Esophagus muscularis mucosa (tissue), 4 donors: Measurements from ENCODE around the gene UPP1.

- PRO-cap, result no peak
- RAMPAGE, long total RNA, 4 experiments, result no peak in any of the 4 experiments
These were observed 284.5 kb upstream of the IGFBP3 start for GRCh38 chr7:46205348-46206269.

DNA sequence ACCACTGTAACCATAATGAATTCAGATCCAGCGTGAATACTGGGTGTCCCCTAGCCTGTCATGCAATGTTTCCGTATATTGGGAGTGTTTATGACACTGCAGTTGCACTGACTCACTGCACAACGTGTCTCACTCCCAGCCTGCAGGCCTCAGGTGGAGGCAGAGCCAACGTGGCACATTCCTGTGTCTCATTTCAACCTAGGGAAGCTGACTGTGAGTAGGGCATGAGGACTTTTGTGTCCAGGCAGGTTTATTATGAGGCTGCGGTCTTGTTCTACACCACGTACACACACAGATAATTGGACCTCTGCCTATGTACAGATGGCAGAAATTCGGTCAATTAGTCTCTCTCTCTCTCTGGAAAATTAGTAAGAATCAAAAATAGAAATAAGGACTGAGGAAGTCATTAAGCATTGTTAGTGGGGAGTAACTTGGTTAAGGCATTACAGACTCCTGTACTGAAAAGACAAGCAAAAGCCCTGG is 299.1 kb upstream of the IGFBP3 start:
- PRO-cap, result no peak
- RAMPAGE, long total RNA, 4 experiments, result no peak in any of the 4 experiments

DNA sequence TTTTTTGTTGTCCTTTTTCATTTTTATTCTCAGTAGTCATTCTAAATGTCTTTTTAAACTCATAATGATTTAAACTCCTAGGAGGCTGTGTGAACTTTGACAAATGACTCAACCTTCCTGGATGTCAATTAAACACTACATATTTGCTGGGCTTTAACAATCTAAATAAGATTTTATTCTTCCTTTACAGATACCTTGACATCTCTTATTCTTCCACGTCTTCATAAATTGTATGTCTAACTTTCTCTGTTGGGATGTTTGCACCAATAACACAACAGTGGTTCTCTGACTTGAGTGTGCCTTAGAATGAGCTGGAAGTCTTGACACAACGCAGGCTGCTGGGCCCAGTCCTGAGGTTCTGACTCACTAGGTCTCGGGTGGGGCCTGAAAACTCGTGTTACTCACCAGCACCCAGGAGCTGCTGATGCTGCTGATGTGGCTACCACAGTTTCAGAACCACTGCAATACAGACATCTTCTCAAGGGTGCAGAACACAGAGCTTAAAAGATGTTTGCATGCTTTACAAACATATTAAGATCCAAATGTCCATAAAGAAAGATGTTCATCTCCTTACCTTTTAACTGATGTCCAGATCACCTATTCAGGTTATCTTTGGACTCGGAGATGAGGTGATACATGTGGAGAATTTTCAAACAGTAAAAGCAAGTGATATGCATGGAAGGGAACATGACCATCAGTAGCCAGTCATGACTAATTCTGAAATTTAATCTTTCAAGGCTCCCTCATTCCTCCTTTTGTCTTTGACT is 565.8 kb upstream of the IGFBP3 start:
- PRO-cap, result no peak
- RAMPAGE, long total RNA, 4 experiments, result no peak in any of the 4 experiments

DNA sequence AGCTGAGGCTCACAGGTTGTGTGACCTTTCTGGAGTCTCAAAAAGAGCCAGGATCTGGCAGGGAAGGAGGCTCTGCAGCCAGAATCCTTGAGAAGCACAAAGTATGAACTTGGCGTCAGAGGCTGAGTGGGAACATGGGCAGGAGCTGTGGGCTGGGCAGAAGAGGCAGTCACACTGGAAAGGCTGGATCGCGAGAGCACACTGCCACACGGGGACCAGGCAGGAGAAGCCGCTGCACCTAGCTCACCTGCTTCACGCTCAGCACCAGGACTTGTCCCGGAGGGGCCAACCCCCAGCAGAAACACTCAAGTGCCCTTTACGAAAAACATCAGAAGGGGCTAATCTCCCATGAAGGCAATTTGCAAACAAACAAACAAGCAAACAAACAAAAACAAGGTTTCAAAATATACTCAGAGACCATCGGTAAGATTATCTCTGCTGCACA is 534.9 kb downstream of the TNS3 start:
- PRO-cap, result no peak
- RAMPAGE, long total RNA, 4 experiments, result no peak in any of the 4 experiments

DNA sequence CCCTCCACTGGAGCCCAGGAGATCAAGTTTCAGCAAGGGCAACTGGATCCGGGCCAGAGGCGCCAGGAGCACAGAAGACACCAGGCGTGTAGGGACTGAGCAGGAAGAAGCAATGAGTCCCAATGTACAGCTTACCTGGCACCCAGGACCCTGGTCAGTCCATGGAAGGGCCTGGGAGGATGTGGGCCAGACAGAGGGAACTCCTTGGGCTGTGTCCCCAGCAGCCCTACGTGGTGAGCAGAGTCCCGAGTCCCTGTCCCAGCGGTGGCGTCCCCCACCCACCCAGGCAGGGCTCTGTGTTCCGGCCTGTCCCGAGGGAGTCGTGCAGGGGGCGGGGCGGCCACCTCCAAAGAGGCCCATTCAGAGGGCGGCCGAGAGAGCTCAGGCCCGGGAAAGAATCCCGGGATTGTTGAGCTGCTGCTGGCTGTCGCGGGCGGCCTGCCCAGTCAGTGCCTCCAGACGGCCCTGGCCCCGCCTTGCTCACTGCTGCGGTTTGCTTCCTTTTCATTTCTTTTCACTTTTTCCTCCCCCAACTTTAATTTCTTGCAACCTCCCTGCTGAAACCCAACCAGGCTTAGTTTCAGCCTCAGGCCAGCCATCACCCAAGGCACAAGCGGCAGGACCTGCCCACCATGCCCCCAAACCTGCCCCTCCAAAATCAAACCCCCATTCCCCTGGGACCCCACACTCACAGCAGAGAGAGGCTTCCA is 253.9 kb downstream of the TNS3 start:
- PRO-cap, result bidirectional peak, plus-strand start at position 538 of the sequence, minus-strand start at position 269 of the sequence
- RAMPAGE, long total RNA, 4 experiments, result no peak in any of the 4 experiments

- PRO-cap, result no peak
- RAMPAGE, long total RNA, 4 experiments, result no peak in any of the 4 experiments
These were observed 253.1 kb downstream of the TNS3 start for GRCh38 chr7:47328765-47329290.

GRCh38 chr7:47452187-47452813 is 129.6 kb downstream of the TNS3 start:
- PRO-cap, result no peak
- RAMPAGE, long total RNA, 4 experiments, result no peak in any of the 4 experiments

GRCh38 chr7:47471828-47472316 is 110.0 kb downstream of the TNS3 start:
- PRO-cap, result no peak
- RAMPAGE, long total RNA, 4 experiments, result no peak in any of the 4 experiments

GRCh38 chr7:47513667-47514332 is 68.1 kb downstream of the TNS3 start:
- PRO-cap, result no peak
- RAMPAGE, long total RNA, 4 experiments, result no peak in any of the 4 experiments

GRCh38 chr7:47540285-47540780 is 41.6 kb downstream of the TNS3 start:
- PRO-cap, result no peak
- RAMPAGE, long total RNA, 4 experiments, result no peak in any of the 4 experiments

DNA sequence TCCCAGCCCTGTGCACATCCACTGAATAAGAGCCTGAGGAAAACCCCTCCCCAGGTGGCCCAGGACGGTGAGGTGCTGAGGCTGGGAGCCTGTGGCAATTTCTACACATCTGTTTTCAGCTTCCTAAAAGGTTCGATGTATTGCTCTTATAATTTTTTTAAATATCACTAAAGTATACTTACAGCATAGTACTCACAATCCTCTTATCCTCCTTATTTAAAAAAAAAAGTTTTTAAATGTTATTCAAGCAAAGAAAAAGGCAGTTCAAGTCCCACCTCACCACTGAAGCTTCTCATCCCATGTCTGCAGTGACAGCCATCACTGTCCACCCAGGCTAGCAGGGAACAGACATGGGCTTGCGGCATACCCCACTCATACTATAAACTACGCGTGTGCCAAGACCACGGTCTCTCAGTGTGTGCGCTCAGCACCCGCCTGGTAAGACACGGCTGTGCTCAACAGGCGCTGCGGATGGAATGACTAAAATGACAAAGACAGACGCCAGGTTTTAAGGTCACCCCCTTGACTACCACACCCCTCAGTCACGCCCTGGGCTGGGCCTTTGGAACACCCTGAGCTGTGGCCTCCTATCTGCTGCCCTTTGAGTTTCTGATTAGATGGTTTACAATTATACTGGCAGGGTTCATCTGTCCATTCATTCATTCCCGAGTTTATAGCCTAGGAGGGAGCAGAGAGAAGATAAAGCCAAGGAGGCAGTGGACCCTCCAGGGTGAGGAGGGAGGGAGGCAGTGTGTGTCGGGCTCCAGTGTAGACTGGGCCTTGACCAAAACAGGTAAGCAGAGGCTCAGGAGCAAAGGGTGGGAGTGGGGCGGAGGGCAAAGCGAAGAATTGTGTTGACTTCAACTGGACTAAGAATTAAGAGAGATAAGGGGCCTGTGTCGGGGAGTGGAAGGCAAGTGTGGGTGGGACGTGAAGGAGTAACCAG is 35.2 kb downstream of the TNS3 start:
- PRO-cap, result no peak
- RAMPAGE, long total RNA, 4 experiments, result no peak in any of the 4 experiments

DNA sequence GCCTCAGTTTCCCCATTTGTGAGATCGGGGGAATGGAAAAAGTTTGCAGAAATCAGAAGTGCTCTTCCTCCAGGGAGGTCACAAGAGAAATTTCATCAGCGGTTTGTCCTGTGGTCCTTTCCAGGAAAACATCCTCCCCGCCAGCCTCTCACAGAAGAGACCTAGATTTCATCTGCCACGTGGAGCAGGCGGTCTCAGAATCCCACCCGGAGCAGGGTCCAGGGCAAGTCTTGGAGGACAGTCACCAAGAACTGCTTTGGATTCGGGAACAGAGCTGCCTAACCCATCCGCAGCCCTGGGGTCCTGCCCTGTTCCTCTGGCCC is 882 bp upstream of the TNS3 start:
- PRO-cap, result no peak
- RAMPAGE, long total RNA, 4 experiments, result no peak in any of the 4 experiments

DNA sequence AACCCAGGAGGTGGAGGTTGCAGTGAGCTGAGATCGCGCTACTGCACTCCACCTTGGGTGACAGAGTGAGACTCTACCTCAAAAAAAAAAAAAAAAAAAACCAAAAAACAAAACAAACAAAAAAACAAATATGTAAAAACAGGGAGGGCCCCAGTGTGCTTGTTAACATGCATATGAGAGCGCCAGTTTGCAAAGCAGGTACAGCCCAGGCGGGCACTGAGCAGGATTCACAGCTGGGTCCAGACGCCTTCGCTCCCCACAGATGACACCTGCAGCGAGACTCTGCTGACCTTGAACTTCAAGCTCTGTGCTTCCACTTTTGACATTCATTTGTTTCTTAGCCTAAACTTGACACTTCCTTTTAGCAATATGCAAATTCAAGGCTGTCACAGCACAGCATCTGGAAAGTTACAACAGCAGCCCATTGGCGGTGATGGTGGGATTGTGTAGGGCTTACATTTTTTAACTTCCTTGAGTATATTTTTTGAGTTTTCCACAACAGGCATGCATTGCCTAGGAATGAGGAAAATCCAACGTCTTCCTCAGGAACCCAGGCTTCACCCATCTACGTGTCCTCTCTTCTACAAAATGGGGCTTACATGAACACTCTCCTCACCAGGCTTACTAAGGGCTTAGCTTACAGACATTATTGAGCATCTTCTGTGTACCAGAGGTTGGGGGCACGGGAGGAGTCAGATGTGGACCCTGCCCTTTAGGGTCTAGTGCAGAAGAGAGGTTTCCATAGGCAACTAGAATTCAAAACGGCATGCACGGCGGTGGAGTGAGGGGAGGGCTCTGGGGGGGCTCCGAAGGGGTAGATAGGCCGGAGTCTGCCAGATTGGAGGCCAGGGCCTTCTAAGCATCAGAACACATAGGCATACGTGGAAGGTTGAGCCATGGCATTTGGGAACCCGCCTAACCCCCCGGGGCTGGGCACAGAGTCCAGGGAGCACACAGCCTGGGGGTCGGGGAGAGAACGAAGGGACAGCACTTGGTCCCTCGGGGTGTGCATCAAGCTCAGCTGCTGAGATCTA is 89.0 kb upstream of the TNS3 start:
- PRO-cap, result unidirectional peak, minus-strand start at position 328 of the sequence
- RAMPAGE, long total RNA, 4 experiments, result no peak in any of the 4 experiments

DNA sequence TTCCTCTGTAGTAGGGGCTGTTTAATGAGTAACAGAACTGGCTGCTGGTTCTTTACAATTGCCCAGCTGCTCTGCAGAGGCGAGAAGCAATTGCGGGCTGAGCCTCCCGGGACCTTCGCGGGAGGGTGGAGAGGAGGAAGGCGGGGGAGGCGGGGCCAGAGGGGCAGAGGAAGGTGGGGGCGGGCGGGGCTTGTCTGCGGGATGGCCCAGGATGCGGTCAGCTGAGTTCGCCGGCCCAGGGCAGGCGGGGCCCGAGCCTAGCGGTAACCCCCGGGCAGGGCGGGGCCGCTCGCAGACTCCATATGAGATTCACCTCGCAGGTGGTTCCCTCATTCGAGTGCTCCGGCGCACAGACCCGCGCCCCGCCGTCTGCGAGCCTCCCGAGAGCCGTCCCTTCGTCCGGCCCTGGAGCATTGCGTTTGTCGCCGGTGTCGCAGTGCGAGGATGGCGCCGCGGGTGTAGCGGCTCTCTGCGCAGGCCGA is at the start of gene UPP1:
Gene UPP1, plus strand, starts transcription at position 332 of the 482 bp plus-strand sequence.
- PRO-cap, result bidirectional peak, plus-strand start at position 332 of the sequence, minus-strand start at position 65 of the sequence
- RAMPAGE, long total RNA, 4 experiments, result start-site peak on the plus strand in 1 of 4 experiments, centred at position 218 of the sequence, 15 reads per replicate

DNA sequence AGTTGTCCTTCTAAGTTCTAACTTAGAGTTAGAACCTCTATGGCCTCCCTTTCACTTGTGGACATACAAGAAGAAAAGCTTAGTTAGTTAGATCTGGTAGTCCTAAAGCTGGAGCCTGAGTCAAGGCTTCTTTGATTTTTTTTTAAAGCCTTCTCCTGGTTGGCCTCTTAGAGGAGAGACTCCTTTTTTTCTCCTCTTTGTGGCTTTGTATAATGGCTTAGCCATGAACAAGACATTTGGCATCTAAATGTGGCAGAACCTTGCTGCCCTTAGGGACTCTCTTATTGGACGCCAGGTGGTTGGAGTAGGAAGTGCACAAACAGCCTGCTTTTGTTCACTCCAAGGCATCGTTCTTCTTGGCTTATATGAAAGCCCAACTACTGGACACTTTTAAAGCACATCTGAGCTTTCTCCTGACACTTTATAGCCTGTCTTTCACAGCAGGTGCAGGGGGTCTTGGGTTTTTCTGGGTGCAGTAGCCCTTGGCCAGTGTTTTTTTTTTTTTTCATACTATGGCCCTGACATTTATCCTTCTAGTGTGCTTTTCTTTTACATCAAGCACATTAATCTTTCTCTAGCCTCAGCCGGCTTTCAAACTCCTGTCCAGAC is 25.0 kb downstream of the ZPBP start:
- PRO-cap, result no peak
- RAMPAGE, long total RNA, 4 experiments, result no peak in any of the 4 experiments

DNA sequence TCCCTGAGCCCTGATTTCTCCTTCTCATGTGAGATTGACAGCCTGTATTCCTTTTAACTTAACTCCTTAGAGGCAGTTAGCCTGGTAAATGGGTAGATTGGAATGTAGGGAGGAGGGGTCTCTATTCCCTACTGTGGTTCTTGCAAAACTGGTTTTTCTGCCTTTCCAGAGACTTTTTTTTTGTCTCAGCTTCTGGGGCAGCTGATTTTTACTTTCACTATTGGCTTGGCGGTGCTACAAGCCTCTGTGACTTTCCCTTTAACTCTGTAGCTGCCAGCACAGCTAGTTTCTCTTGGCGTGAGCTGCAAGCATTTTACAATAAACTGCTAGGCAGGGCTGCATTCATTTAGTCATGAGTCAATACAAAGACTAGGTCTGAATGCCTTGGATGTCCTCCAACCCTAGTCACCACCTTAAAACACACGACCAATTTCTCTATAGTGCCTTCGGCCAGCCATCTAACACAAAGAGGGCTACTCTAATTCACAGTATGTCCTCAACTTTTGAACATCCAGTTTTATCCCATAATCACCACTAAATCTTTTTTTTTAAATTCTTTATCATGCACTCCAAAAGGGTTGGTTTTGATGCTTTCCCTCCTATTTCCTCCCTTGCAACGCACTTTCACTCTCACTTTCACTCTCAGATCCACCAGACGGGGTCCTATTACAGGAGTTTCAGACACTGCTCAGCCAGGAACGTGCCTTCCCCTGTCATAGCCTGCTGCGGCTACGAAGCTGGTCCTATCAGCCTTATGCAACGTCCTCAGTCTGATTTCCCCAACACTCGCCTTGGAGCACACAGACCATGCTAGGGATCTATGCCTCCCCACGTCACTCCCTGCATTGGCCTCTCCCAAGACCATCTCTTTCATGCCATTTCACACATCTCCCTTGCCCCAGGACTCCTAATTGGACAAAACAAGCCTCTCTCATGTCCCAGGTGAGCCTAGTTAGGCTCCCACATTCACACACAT is 23.6 kb downstream of the ZPBP start:
- PRO-cap, result no peak
- RAMPAGE, long total RNA, 4 experiments, result no peak in any of the 4 experiments

- PRO-cap, result no peak
- RAMPAGE, long total RNA, 4 experiments, result no peak in any of the 4 experiments
These were observed 498 bp downstream of the ZPBP start for GRCh38 chr7:50092636-50092860.

DNA sequence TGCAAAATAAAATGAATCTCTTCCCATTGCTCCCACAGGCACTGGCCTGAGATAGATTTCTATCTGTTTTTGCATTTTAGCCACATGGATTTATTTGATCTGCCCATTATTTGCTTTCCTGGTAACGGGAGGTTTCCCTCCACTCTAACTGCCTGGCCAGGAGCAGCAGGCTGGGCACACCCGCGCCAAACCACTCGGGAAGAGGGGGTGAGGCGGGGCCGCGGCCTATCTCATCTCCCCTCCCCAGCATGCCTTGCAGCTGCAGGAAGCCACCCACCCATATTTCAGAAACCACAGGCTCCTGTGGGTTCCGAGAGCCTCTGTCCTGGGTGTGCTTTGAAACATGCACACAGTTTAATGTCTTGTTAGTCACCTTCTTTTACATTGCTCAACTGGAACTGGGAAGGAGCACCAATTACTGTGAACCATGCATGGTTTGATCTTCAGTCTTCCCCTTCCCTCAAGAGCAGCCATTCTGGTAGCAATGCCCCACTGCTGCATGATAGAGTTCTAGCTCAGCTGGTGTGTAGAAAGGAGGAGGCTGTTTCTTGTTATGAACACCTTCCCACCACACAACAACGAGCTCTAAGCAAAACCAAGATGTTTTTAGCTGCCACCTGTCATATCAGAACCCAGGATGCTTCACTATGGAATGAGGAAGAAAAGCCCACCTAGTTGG is 37.6 kb upstream of the IKZF1 start:
- PRO-cap, result no peak
- RAMPAGE, long total RNA, 4 experiments, result no peak in any of the 4 experiments

GRCh38 chr7:50316104-50316701 is 11.7 kb downstream of the IKZF1 start:
- PRO-cap, result no peak
- RAMPAGE, long total RNA, 4 experiments, result no peak in any of the 4 experiments

- PRO-cap, result no peak
- RAMPAGE, long total RNA, 4 experiments, result no peak in any of the 4 experiments
These were observed 37.1 kb downstream of the IKZF1 start for GRCh38 chr7:50341539-50342164.